Transverse colon (tissue), 4 donors: Measurements from ENCODE around the gene CLDN16.

- PRO-cap: no peak
- RAMPAGE, long total RNA, 4 experiments: no peak in any of the 4 experiments
Measured at GRCh38 chr3:188339346-188340132, 185.6 kb downstream of the LPP start.

DNA sequence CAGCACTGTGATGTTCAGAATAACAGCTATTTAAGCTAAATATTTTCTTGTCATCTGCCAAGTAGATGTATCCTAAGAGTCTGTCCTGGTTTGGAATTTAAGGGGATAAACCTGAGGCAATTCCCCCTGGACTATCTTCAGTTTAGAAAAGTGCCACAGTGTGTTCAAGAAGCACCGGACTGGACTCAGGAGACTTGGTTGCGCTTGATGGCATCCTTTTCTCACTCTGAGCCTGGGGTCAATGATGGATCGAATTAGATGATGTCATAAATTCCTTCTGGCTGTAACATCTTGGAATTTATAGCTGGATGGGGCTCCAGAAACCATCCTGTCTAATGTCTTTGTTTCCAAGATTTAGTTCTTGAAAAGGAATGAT, 280.6 kb downstream of the LPP start:
- PRO-cap: no peak
- RAMPAGE, long total RNA, 4 experiments: no peak in any of the 4 experiments

- PRO-cap: no peak
- RAMPAGE, long total RNA, 4 experiments: start-site peak on the plus strand in 2 of 4 experiments, at chr3:188467577-188467716 at its widest, 9 to 18 reads per replicate
Measured at GRCh38 chr3:188467036-188467875, 313.3 kb downstream of the LPP start.

GRCh38 chr3:188568750-188569220, 414.8 kb downstream of the LPP start:
- PRO-cap: no peak
- RAMPAGE, long total RNA, 4 experiments: no peak in any of the 4 experiments

GRCh38 chr3:188581502-188581684, 427.4 kb downstream of the LPP start:
- PRO-cap: no peak
- RAMPAGE, long total RNA, 4 experiments: no peak in any of the 4 experiments

DNA sequence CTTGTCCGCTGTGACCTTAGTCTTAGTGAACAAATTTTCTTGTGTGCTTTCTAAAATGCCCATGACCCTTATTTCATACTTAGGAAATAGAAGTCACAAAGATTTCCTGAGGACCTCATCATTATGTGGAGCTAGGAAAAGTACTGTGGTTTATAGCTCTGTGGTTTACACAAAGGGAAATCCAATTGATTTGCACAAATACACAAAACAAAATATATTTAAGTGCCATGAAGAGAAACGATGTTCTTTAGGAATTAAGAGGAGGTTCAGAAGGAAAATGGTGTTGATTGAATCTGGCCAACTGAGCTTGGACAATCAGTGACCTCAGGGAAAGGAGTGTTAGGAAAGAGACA, 500.0 kb downstream of the LPP start:
- PRO-cap: no peak
- RAMPAGE, long total RNA, 4 experiments: start-site peak on the plus strand in 1 of 4 experiments, centred at position 142 of the sequence, 23 reads per replicate

DNA sequence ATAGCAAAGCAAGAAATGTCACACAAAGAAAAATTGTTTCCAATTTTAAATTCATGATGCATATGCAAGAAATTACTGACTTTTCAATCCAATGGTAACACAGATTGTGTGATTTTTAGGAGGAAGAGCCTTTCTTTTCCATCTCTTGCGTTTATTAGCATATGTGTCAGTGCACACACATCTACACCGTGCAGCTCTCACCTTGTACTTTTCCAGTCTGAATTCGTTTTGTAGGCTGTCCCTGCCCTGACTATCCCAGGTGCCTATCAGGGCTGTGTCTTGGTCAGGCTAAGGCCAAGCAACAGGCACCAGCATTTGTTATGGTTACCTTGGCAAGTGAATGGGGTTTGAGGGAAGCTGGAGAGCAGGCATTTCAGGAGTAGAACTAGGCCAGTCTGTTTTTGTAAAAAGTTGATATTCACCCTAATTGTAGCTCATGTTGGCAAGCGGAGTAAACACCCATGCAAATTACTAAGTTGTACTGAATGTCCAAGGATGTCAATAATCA, 489.5 kb upstream of the TPRG1 start:
- PRO-cap: no peak
- RAMPAGE, long total RNA, 4 experiments: start-site peak on the plus strand in 1 of 4 experiments, centred at position 201 of the sequence, 8 reads per replicate

- PRO-cap: unidirectional peak, minus-strand start at chr3:188701760
- RAMPAGE, long total RNA, 4 experiments: no peak in any of the 4 experiments
Measured at GRCh38 chr3:188701309-188701831, 470.4 kb upstream of the TPRG1 start.

- PRO-cap: no peak
- RAMPAGE, long total RNA, 4 experiments: no peak in any of the 4 experiments
Measured at GRCh38 chr3:188901123-188901622, 270.6 kb upstream of the TPRG1 start.

DNA sequence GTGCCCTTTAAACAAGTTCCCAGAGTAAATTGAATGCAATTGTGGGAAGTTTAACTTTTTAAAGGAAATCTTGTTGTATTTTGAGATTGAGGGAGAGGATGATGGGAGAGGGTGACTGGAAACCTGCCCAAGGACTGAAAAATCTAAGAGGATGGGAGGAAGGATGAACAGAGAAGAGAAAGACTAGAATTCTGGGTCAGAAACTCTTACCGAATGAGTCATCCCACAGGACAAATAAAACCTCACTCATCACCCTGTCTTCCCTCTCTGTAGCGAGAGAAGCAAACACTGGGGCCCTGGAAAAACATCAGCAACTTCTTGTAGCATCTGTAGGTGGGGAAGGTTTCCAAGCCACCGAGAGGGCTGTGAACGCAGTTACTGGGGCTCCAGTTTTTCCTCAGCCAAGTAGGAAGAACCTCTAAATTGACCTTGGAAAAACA, 193.1 kb upstream of the TPRG1 start:
- PRO-cap: no peak
- RAMPAGE, long total RNA, 4 experiments: no peak in any of the 4 experiments

DNA sequence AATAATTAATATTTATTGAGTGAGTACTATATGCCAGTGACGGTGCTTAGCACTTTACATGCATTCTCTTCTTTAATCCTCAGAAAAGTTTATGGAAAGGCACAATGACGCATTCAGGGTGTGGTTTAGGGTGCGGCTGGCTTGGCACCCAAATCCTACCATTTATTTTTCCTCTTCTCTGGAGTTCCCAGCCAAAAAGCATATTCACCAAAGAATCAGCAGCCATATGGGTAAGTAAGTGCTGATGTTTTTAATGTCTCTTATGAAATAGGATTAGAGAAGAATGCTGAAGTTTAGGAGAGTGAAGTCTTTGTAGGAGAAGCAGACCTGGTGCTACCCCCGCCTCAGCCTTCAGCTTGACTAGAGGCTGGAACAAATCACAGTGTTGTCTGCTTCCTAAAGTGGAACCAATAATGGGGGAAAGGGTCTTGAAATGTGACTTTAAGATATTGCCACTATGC, 140.3 kb upstream of the TP63 start:
- PRO-cap: no peak
- RAMPAGE, long total RNA, 4 experiments: no peak in any of the 4 experiments

GRCh38 chr3:189787620-189788052, 156.4 kb downstream of the TP63 start:
- PRO-cap: no peak
- RAMPAGE, long total RNA, 4 experiments: no peak in any of the 4 experiments

- PRO-cap: no peak
- RAMPAGE, long total RNA, 4 experiments: no peak in any of the 4 experiments
Measured at GRCh38 chr3:190387793-190388176, at the start of gene CLDN16. CLDN16 (plus strand) TSS chr3:190388163.

- PRO-cap: no peak
- RAMPAGE, long total RNA, 4 experiments: no peak in any of the 4 experiments
Measured at GRCh38 chr3:190720837-190721036, 141.8 kb downstream of the GMNC start.

GRCh38 chr3:191328973-191329158, 328 bp upstream of the CCDC50 start:
- PRO-cap: unidirectional peak, plus-strand start at chr3:191329061
- RAMPAGE, long total RNA, 4 experiments: no peak in any of the 4 experiments

DNA sequence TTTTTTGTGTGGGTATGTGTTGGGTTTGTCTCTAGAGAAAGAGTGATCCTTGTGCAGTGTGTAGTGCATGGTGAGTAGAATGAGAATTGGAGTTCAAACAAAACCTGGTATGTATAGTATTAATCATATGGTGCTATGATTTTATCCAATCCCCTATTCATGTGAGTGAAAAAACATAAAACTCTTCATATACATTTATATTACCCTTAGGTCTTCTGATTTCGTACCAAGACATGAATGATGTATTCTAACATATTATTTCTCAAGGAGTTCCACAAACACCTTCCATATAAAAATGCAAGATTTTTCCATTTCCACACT, 766 bp upstream of the UTS2B start:
- PRO-cap: no peak
- RAMPAGE, long total RNA, 4 experiments: no peak in any of the 4 experiments

DNA sequence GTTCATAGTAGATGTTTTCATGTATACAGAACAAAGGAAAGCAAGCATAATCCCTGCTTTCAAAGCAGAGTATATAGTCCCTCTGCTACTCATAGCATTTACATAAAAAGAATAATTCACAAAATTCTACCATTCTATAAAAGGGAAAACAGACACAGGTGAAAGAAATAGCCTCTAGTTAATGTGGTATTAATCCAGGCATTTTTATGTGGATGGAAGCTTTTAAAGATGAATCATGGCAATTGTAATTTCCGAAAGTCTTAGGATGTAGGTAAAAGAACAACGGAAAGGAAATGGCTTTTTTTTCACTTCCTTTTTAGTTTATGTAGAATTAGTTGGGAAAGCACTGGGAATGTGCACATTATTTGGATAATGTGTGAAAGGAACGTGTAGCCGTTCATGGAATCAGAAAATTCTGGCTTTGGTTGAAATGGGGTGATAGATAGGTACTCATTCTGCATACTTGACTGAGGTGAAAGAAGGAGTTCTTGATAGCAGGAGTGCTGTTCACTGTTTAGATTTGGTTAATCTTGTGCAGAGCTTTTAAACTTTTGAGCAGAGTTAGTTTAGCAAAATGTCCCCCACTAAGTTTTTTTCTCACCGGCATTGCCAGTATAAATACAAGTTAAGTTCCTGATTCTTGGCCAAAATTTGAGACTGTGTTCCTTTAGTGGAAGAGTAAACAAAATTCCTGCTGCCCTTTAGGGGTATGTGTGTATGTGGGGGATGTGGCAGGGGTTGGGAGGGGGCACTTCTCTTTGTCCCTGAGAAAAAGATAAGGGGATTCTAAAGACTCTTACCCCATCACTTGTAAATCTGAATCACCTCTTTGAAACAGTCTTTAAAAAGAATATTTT, 20.2 kb upstream of the UTS2B start:
- PRO-cap: no peak
- RAMPAGE, long total RNA, 4 experiments: no peak in any of the 4 experiments

GRCh38 chr3:191366751-191367191, 36.4 kb upstream of the UTS2B start:
- PRO-cap: no peak
- RAMPAGE, long total RNA, 4 experiments: no peak in any of the 4 experiments

DNA sequence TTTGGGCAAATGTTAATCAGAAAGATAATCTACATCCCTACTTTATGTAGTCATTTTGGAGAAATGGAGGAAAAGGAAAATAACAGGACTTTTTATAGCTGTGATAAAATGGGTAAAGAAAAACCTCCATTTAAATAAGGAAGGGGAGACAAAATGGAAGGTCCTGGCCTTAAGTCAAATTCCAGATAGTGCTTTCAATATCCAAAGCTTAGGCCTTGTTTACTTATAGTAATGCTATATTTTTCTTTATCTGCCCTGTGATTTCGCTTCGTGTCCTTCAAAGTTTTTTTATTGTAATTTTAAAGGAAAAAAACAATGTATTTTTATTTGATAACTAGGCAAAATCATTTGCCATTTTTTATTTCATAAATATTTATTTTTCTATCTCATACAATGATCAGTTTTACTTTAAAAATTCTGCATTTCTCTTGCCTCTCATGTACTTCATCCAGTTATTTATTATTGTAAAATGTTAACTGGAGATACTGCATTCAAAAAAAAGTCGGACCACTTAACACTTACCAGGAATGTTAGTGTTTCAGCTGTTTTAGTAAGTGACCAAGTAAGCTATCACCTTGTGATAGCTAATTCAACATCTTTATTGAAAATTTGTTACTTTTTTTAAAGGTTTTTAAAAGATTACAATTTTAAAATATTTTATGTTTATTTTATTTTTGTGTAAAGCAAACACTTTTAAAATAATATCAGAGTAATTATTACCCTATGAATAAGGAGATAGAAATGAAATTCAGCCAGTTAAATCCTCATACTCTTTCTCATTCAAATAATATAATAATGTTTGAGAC, 63.4 kb upstream of the UTS2B start:
- PRO-cap: no peak
- RAMPAGE, long total RNA, 4 experiments: no peak in any of the 4 experiments

DNA sequence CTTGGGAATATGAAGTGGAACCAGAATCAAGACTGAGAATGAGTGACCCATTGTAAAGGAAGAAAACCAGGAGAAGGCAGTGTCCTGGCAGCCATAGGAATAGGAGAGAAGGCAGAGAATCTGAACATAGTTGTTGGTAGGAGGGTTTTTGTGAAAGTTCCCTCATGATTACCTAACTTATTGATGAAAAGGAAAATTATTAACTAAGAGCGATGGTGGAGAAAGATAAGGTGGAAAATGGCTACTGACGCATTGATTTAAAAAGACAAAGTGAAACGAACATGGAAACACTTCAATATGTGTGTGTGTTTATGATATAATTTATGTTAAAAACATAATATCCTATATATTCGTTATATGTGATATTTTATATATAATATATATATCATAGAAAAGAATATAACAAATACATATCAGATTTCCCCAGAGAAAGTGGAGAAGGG, 29.5 kb upstream of the PYDC2 start:
- PRO-cap: no peak
- RAMPAGE, long total RNA, 4 experiments: no peak in any of the 4 experiments